Measurements from ENCODE around the gene PLXNA2.

DNA sequence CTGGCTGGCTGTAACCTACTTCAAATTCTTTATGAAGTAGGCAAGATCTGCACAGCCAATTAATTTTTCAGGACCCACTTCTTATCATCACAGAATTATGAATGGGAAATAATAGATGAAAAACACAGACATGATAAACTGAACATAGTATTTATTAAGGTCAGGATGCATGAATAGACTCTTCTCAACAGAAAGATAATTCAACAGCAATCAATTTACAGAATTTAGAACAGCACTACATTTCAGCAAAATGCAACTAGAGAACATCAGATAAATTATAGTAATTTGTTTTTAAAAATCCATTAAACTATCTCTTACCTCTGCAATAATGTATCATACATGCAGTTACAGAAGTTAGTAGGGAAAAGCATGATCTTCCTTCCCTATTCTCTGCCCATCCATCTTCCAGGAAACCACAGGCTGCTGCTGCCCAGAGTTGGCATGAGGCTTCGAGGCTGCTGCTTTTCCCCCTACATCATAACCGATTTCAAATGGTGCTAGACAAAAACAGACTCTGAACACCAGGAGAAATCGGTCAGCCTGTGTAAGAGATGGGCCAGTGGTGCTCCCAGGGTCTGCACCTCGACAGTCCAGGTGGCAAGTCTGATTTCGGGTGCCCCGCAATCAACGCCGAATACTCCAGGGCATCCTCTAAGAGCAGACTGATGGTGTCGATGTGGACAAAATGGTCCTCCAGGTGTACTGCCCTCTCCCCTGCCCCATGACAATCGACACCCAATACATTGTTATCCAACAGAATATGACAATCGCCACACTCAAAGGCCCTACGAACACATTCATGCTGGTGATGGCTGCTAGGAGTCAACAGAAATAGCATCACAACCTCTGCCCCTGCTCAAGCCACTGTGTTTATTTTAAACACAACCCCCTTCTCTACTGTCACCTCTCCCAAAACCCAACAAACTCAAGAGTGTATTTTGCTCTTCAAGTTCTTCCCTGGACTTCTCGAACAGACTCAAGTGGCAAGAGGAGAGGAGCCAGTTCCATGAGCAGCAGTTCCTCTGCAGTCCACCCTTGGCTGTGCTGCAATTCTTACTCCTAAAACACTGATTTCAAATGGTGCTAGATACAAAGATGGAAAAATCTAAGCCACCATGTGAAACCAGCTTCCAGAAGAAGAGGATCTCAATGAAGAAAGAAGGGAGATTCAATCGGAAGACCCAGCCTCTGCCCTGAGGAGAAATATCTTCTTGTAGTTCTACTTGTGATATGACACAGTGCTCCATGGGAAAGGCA lies 50.0 kb downstream of the CD46 start:
- PRO-cap, result no peak

DNA sequence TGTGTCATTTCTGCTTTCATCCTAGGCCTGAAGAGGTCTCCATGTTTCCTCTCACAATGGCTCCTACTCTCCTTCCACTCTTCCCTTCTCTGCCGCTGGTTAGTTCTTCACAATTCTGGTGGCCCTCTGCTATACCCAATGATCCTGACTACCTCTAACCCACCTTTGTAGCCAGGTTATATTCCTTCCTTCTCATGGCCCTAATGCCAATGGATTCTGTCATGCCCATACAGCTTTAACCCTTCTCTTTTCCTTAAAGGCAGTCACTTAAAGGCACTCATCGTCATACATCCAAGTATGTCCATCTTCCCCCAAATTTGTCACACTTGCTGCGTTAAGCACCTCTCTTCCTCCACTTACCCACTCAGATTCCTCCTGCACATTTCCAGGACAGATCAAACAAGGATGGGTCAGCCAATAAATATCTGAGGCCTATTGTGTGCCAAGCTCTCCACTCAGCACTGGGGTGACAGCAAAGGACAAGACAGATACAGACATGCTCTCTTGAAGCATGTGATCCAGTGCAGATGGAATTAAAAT lies 47.8 kb downstream of the CD34 start:
- PRO-cap, result no peak

DNA sequence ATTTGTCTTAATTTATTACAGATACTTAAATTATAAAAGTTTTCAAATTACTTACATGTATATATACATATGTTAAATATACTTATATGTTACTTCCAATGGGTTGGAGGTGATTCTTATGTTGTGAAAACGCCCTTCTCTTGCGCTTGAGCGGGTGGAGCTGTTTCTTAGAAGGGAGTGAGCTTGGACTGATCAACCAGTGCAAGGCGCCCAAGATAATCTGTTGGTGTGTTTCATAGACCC lies 6.0 kb upstream of the CD34 start:
- PRO-cap, result no peak

DNA sequence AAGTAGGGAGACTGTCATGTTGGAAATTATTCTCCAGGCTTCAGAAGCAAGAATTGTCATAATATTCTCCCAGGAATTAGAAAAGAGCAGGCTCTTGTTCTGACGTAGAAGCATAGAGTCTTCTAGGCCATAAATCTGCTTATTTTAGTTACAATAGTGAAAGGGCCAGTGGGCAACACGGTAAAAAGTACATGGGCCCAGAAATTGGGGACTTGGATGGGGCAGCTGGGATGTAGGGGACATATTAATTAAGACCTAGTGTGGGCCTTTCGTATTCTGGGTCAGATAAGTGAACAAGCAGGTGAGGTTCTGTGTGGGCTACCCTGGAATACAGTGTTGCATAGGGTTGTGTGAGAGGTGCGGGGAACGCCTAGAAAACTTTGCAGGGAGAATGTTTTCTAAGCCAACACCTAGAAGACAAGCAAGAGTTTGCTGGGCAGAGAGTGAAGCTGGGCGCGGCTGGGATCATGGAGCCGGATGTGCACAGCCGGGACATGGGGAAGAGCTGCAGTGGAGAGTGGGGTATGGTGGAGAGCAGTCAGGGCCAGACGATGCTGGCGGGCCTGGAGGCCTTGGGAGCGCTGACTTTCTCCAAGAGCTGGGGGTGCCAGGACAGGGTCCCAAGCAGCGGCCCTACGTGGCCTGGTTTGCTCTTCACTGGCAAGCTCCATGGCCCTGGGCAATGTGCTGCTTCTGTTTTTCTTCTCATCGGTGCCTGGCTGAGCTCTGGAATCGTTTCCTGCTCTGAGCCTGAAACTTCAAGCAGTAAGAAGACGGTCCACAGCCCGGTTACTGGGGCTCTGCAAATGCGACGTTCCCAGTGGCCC lies 51.7 kb upstream of the CD34 start:
- PRO-cap, result unidirectional peak, plus-strand start at position 486 of the sequence; unidirectional peak, plus-strand start at position 510 of the sequence

DNA sequence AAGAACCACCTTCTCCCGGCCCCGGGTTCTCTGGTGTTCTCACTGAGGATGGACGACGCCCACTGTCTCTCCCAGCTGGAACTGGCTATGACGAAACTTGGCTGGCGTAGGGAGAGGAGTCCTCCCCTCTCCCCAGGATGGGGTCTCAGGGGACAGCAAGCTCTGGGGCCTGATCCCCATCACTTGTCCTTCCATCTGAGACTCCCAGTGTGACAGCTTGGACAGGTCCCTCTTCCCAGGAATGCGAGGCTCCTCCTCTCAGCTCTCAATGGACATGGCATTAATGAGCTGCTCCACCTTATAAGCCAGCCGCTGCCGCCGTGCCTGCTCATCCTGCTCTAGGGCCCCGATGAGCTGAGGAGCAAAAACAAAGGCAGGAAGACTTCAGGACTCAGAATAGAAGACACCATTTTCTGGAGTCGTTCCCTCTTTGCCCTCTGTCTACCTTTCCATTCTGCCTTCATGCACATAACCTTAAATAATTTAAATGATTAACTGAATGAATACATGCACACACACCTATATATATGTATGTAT lies 116.1 kb upstream of the CD34 start:
- PRO-cap, result no peak

DNA sequence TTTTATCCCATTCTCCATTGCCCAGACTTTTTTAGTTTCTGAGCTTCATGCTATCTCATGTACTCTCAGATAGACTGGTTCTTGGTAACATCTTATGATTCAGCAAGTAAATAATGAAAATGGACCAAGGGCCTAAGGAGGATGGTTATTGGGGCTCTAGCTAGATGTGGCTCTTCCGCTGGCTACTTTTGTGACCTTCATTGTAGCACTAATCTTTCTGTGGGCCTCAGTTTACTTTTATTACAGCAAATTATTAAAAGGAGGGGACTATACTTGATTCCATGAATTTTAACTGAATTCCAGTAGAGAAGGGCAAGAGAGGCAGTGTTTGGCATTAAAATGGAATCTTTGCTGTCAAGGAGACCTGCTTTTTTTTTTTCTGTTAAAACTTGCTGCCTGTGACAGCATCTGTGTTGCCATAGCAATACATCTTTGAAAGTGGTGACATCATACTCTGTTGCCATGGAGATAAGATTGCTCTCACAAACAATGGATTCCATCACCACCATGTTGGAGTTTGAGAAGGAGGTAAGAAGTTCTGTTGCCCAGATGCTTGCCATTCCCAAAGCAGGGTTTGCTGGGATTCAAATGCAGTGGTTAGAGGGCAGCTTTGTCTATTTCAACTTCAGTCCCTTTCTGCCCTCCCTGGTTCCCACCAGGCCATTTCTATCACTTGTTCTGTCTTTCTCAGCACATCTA lies 150.0 kb downstream of the PLXNA2 start:
- PRO-cap, result no peak

- PRO-cap, result no peak
Measured at GRCh38 chr1:208141681-208142224, 102.4 kb downstream of the PLXNA2 start.

DNA sequence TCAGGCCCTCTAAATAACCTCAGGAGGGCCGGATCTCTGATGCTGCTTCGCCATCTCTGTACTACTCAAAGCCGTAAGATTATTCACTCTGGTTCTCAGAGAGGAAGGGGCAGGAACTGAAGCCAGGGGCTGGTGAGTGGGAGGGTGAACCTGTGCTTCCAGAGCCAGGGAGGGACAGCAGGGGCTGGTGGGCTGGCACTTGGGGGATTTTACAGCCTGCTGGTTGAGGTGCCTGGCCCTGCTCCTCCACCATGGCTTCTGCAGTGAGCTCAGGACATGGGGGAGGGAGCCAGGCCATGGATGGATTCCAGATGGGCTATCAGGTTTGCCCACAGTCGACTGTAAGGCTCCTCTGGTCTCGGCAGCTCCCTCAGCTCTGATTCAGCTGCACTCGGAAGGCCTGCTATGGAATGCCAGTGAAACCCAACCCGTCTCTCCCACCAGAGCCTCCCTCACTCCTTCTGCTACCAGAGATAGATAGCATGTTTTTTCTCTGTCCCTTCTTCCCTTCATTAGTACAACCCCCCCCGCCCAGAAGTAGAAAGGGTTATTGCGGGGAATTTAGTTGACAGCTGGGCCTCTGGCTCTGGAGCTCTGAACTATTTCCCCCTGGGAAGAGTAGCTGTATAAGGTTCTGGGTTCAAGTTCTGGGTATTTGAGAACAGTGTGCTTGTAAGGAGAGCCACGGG lies 84.3 kb downstream of the PLXNA2 start:
- PRO-cap, result no peak

GRCh38 chr1:208179296-208179758 lies 64.9 kb downstream of the PLXNA2 start:
- PRO-cap, result no peak

DNA sequence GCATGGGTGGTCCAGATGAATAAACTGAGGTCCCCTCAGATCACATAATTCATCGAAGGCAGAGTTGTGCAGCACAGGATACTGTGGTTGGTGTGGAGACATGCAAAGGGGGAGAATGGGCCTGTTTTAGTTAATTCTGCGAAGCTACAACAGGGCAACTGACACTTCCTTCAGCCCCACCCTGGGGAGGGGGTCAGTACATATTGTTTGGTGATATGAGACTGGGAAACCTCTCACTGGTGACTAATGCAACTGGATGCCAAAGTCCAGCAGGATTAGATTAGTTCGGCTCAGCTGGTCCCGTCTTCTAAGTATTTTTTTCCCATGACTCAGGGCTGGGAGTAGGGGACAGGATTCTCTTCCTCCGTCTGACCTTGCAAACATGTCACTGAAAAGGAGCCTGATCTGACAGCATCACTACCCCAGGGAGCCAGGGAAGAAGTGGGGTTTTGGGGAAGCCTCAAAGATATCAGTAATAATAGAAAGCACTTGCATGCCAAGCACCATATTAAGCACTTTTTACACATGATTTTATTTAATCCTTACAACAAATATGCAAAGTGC lies 42.9 kb downstream of the PLXNA2 start:
- PRO-cap, result no peak

DNA sequence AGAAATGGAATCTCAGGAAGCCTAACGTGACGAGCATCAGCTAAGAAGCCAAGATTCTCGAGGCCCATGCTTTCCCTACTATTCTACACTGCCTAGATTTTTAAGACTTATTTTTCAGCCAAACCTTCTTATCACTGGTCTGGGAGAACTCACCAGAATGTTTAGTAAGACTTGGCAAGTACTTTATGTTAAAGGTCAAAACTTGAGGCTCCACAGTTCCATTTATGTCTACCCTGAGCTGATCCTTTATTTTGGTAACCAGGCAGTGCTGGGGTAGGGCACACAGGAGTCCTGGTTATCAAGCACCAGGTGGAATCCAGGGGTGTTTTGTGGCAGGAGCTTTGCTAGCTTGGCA lies 16.8 kb downstream of the PLXNA2 start:
- PRO-cap, result no peak

DNA sequence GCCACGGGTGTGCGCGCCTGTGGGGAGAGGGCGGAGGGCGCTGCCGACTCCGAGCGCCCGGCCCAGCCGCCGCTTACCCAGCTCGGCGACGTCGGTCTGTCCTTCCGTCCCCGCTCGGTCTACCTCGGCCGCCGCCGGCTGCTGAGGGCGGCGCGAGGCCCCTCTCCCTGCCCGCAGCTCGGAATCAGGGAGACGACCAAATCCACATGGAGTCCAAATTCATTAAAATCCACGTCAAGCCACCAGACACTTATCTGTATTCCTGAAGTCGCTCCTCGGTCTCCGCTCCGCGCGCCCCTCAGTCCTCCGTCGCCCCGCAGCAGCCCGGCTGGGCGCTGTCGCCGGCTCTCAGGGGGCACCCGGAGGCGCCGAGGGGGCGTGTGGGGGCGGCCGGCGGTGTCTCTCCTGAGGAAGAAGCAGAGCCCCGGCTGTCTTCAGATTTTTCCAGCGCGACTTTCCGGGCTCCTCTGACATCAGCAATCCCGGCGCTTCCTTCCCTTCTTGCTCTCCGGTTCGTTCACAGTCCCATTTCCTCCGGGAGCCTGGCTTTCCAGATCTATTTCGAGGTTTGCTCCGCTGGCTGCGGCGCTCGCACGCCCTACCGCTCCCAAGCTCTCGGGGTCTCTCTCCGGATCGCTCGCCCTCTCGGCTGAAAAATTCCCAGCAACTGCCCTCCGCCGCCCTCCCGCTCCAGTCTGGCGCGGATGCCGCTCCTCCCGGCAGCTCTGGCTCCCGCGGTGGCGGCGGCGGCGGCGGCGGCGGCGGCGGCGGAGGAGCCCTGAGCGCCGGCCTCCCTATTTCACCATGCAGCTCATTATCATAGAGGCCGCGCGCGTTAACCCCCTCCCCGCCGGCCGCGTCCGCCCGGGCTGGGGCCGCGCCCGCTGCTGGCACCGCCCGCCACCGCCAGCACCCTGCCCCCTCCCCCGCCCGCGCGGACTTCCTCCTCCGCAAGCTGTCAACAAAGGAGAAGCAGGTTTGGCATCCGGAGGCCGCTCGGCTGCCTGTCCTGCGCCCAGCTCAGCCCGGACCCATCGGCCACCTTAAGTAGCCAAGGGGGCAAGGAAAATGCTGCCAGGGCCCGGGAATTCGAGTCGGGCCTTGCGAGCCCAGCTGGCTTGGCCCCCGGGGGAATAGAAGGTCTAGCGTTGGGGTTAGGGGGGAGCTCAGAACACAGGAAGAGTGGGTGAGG lies at the start of gene PLXNA2:
PLXNA2 (minus strand) TSS at position 819 of the 1,192 bp plus-strand sequence.
- PRO-cap, result bidirectional peak, plus-strand start at position 560 of the sequence, minus-strand start at position 469 of the sequence; bidirectional peak, plus-strand start at position 969 of the sequence, minus-strand start at position 739 of the sequence

- PRO-cap, result no peak
Measured at GRCh38 chr1:209219620-209220694, 363.6 kb upstream of the CAMK1G start.

DNA sequence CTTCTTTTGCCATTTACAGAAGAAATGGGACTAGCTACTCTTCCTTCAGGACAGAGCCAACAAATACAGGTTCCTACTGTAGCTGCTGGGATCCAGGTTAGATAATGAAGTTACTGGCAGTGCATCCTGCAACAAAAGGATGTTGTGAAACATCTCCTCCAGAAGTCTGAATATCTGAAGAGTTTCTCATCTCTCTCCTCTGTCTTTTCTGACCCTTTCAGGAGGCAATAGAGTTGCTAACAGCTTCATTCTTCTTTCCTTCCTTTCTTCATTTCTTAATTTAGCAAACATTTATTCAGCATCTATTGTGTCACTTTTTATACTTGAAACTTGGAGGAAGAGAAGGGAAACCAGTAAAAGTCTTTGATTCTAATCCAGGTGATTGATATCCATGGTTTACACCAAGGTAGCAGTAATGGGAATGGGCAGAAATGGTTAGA lies 171.3 kb upstream of the CAMK1G start:
- PRO-cap, result no peak

GRCh38 chr1:209625680-209626280 lies 26.4 kb downstream of the LAMB3 start:
- PRO-cap, result no peak

GRCh38 chr1:209721955-209722306 lies 17.3 kb downstream of the HSD11B1 start:
- PRO-cap, result no peak

DNA sequence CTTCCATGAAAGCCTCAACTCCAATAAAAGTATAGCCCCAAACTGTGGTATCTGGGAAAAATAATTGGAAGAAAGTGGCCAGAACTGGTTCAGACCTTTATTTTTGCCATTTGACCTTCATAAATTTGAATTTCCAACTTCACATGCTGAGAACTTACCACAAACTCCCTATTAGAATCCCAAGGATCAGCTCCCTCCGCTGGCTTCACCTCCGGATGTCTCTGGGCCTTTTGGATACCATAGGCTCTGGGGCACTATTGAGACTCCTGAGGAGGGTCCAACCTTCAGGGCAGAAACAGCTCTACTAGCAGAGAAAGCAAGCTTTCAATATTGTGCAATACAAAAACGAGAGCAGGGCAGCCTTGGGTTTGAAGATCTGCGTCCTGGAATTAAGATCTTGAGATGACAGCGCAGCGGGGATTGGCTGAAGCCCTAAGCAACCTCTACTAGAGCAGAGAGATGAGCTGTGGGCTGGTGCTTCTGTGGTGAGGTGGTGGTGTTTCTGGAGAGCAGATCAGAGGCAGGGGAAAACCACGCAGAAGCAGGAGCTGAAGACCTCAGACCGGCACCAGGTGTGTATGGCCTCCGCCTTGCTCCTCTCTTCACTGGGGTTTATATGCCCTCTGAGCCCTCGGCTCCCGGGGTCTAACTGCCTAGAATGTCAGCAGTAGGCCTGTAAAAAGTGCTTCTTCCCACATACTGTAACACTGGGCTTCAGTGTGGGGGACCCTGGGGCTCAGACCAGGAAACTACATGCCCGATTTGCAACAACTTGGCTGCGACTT lies 12.4 kb downstream of the TRAF3IP3 start:
- PRO-cap, result no peak

DNA sequence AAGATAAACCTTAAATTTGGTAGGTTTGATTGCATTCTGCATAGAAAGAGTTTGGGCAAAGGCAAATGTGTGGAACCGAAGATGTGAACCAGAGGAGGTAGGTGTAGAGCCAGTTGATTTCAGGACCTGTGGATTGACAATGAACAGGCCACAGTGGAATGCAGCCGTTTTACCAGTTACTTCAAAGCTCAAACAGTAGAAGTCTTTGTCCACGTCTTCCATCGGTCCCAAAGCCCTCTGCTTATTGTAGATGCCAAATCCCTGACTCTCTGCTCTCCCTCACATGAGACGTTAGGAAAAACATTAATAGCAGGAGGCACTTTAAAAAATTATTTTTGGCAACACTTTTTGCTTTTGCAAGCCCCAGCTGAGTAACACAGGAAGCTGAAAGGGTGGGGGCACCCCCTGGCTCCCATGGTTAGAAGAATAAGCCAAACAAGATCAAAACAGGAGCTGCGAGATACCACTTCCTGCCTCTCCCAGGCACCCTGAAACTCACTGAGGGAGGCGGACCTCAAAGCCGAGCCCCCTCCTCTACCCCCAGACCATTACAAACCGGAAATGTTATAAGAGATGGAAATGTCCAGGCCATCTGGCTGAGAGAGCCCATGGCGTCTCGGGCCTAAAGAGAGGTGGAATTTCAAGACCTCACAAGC lies 13.4 kb downstream of the TRAF3IP3 start:
- PRO-cap, result no peak

DNA sequence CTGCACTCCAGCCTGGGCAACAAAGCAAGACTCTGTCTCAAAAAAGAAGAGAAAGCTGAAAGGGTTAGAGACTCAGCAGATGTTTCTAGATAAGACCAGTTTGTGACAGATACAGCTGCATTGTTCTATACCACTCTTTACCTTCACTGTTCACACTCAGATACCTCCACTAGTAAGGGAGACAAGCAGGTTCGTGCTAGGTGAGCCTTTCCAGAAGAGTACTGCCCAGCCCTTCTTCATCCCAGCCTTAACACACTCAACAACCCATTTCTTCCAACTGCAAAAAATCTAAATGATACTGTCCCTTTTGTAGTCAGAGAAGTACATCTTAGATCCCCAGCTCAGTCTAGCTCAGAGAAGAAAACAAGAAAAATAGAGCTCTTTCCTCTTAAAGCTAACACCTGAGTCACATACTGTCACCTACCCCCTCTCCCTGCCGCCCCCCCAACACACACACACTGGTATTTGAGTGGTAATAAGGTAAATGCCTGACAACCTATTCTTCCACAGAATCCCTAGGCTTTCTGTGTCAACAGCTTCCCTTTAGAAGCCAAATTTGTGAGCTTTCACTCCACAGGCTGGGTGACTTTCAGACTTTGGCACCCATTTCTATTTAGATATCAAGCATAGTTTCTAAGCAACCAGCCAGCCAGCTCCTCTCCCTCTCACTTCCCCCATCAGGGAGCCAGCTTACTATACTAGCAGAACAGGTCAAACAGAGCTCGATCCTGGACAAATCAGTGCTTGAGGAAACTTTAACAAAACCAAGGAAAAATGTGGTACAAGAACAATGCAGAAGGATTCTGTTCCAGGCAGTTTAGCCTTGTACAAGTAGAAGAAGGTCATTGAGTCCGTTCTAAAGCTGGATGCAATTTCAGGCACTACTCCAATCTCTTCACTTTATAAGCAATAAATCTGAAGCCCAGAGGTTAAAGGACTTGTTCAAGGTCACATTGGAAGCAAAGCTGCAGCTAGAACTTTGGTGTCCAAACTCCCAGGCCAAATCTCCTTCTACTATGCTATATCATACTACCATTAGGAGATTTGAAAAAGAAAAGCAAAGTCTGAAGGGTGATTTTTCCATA lies 3.2 kb upstream of the C1orf74 start:
- PRO-cap, result no peak

DNA sequence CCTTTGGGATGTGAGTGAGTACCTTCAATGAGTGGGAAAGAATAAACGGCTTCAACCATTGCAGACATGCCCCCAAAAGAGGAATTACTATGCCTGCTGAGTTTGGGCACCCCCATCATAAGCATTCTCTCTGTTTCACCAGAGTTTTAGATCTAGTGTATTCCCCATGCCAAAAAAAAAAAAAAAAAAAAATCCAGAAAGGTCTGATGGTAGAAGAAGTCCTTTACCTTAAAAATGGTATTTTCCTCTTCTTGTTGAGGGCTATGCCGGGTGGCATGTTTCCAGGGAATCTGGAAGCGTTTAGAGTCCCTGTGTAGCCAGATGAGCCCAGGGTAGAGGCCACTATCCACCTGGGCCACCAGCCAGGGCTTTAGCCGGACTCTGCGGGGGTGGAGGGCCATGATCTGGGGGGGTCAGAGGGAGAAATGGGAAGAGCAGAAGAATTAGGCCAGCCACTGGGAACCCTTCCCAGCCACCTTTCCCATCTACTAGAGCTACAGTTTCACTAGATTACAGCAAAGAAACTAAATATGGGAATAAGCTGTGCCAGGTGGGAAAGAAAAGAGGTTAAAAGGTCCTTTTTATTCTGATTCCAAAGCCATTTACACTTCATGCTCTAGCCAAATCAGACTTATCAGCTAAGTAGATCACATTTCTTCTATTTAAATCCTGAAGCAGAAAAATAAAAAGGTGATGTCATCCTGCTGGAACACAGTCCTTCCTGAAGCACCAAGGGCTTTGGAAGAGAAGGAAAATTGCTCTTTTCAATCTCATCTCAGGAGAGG lies 4.7 kb downstream of the IRF6 start:
- PRO-cap, result no peak

Data from tibial artery (tissue), 1 donor.